Peripheral blood mononuclear cell (primary cell): ENCODE data around the genes SARNP, RPS26 and SPRYD4.

- PRO-cap, 8 experiments, result peak in 8 of 8 experiments; most common minus-strand start chr12:55817722 (in 8)
These were observed at the start of gene SARNP for GRCh38 chr12:55817551-55817910. TSS of gene SARNP (minus strand) at chr12:55817724.

- PRO-cap, 8 experiments, result no peak in any of the 8 experiments
These were observed 1.4 kb downstream of the PYM1 start for GRCh38 chr12:55926198-55926707.

- PRO-cap, 8 experiments, result peak in 8 of 8 experiments; most common plus-strand start chr12:55932095 (in 6); most common minus-strand start chr12:55932627 (in 6)
These were observed 1.3 kb downstream of the DGKA start for GRCh38 chr12:55931860-55932988.

DNA sequence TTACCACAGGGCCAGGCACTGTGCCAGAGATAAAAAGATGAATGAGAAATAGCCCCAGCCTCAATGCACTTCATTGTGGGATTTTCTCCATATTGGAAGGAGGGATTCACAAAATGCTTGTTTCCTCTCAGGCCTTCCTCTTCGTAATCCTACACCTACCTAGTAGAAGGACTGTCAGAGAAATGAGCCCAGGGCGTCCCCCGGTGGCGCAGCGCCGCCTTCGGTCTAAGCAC lies 336 bp upstream of the RPS26 start:
- PRO-cap, 8 experiments, result peak in 2 of 8 experiments; most common minus-strand start position 148 of the sequence (in 1)

- PRO-cap, 8 experiments, result peak in 8 of 8 experiments; most common plus-strand start chr12:56042146 (in 8); most common minus-strand start chr12:56041843 (in 7)
These were observed at the start of gene RPS26 for GRCh38 chr12:56041699-56042776. TSS of gene RPS26 (plus strand) at chr12:56041918.

GRCh38 chr12:56045334-56046022 lies 3.8 kb downstream of the RPS26 start:
- PRO-cap, 8 experiments, result no peak in any of the 8 experiments

GRCh38 chr12:56103891-56104240 lies 493 bp upstream of the PA2G4 start:
- PRO-cap, 8 experiments, result peak in 8 of 8 experiments; most common minus-strand start chr12:56104203 (in 8)

GRCh38 chr12:56181568-56181965 lies 7.7 kb downstream of the SMARCC2 start:
- PRO-cap, 8 experiments, result no peak in any of the 8 experiments

GRCh38 chr12:56299070-56299752 lies 919 bp downstream of the CS start:
- PRO-cap, 8 experiments, result no peak in any of the 8 experiments

GRCh38 chr12:56468320-56468723 lies at the start of gene SPRYD4:
TSS of gene SPRYD4 (plus strand) at chr12:56468578.
- PRO-cap, 8 experiments, result peak in 8 of 8 experiments; most common plus-strand start chr12:56468578 (in 3); most common minus-strand start chr12:56468438 (in 8)

DNA sequence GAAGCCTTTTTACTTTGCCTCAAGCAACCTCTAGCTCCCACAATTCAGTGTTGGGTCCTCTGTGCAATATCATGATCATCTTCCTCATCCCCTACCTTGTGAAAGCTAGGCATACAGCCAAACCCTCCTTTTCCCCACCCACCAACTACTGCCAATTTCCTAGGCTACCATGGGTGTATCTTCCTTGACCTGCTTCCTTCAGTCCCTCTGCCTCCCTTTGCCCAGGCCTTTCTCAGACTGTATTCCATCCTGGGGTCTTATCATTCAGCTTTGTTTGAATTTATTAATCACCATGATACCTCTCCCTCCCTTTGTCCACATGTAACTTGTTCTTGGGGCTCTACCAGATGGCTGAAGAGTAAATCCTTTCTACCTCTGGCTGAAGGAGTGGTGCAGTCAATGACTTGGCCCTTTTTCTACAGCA lies 1.3 kb downstream of the SPRYD4 start:
- PRO-cap, 8 experiments, result peak in 1 of 8 experiments; most common plus-strand start position 206 of the sequence (in 1)

DNA sequence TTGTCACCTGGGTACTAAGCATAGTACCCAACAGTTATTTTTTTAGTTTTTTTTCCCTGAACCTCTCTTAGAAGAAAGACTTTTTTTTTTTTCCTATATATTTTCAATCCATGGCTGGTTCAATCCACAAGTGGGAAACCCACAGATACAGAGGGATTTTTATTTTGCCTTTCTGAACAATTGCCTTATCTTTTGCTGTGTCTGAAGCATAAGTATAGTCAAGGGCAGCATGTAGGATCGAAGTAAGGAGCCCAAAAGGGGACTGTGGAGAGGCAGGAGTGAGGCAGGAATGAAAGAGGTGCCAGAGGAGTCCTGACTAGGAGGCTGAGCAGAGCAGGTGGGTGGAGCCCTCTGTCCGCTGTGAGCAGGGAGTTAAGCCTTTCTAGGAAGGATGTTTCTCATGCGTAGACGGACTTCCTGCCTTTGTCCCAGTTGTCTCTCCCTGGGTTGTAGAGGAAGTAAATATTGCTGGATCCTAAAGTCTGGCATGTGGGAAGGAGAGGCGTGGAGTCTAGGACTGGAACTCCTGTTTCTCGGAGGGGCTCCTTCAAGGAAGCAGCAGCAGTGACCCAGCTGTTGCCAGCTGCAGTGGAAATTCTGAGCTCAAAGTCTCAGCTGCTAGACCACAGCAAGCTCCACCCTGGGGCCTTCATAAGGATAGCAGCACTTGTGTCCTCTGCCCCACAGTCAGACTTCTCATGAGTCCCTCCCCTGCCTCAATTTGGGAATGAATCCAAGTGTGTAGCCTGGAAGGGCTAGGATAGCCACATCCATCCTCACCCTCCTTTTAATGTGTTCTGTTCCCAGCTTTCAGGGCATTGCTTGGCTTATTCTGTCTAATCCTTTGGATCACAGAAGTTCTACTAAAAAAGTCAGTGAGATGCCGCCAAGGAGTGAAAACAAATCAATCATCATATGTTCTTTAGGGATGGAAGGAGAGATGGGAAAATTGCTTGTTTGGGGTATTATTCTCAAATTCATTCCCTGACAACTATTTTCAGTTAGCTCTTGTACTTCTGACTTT lies 44.0 kb downstream of the RBMS2 start:
- PRO-cap, 8 experiments, result no peak in any of the 8 experiments

GRCh38 chr12:56679248-56680227 lies 8.5 kb downstream of the PTGES3 start:
- PRO-cap, 8 experiments, result peak in 2 of 8 experiments; most common minus-strand start chr12:56679729 (in 1)

- PRO-cap, 8 experiments, result peak in 1 of 8 experiments; most common minus-strand start chr12:56680764 (in 1)
These were observed 7.5 kb downstream of the PTGES3 start for GRCh38 chr12:56680228-56681328.

- PRO-cap, 8 experiments, result no peak in any of the 8 experiments
These were observed 10.9 kb downstream of the NACA start for GRCh38 chr12:56714126-56714576.

- PRO-cap, 8 experiments, result no peak in any of the 8 experiments
These were observed 1.7 kb downstream of the RDH16 start for GRCh38 chr12:56955678-56956192.

GRCh38 chr12:57026886-57027612 lies 10.7 kb upstream of the TAC3 start:
- PRO-cap, 8 experiments, result no peak in any of the 8 experiments

DNA sequence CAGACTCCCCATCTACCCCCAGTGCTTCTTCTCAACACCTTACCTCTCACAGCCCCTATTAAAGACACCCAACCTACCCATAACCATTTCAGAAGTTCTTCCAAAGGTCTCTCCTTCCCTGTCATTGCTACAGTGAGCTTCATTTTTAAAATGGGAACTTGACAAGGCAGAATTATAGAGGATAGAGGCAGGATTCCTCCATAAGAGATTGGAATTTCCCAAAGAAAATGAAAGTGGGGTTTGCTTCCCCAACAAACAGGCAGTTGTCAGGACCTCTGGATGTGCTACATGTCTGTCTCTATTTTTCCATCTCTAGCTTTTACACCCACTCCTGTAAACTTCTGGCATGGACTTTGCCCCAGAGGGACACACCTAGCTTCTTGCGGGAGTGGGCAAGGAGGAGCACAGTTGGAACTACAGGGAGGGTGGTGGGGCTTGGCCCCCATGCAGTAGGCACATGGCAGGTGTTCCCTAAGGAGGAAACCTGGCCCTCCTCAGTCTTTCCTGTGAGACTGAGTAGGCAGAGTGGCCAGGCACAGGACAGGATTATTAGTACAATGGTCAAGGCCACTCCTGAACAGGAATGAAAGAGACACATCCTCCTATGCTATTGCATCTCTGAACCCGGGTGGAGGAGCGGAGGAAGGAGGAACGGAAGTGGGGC lies 1.0 kb downstream of the MYO1A start:
- PRO-cap, 8 experiments, result no peak in any of the 8 experiments

DNA sequence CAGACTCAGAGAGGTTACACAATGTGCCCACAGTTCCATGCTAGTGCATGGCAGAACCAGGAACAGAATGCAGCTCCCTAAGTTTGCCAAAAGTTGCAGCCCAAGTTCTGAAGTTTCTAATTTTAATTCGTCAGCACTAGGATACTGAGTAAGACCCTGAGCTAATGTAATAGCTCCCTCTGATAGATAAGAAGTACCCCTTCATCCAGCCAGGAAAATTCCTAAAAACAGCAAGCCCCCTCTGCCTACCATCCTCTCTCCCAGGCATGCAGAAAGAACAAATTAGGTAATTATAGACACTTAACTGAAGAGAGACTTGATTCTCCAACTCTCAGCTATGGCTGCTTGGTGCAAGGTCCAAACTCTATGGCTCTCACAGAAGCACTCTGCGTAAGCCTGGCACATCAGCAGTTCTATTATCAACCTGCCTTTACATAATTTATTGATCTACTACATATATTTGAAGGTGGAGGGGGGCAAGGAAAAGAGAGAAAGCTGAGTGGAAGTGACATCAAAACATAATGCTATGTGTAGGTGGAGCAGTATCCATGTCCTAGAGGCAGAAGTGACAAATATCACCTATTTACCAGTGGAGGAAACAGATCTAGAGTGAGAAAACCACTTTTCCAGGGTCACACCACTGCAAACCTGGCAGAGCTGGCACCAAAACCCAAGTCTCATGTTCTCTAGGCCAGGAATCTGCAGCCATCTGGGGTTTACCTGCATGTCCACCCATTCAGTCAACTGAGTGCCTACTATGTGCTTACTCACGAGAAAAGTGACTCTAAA lies 1.1 kb upstream of the MYO1A start:
- PRO-cap, 8 experiments, result no peak in any of the 8 experiments

DNA sequence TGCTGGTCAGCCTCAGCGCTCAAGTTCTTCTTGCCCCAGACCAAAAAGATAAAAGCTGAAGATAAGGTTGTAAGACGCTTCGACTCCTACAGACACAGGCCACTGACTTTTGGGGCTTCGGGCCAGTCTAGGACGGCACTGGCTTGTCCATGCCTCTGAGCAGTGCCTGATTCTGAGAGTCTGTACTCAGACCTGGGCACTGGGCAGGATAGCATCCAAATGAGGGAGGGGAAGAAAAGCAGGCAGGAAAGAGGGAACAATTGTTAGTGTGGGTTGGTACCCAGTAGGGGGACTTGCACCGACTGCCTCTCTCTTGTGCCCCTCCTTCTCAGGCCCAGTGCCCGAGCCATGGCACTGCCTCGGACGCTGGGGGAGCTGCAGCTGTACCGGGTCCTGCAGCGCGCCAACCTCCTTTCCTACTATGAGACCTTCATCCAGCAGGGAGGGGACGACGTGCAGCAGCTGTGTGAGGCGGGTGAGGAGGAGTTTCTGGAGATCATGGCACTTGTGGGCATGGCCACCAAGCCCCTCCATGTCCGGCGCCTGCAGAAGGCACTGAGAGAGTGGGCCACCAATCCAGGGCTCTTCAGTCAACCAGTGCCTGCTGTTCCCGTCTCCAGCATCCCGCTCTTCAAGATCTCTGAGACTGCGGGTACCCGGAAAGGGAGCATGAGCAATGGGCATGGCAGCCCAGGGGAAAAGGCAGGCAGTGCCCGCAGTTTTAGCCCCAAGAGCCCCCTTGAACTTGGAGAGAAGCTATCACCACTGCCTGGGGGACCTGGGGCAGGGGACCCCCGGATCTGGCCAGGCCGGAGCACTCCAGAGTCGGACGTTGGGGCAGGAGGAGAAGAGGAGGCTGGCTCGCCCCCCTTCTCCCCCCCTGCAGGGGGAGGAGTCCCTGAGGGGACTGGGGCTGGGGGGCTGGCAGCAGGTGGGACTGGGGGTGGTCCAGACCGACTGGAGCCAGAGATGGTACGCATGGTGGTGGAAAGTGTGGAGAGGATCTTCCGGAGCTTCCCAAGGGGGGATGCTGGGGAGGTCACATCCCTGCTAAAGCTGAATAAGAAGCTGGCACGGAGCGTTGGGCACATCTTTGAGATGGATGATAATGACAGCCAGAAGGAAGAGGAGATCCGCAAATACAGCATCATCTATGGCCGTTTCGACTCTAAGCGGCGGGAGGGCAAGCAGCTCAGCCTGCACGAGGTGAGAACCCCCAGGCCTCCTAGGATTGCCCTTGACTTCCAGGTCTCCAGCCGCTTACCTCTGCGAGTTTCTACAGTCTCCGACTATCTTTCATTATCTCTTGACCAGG lies 2.3 kb downstream of the NAB2 start:
- PRO-cap, 8 experiments, result peak in 8 of 8 experiments; most common plus-strand start position 819 of the sequence (in 1); most common minus-strand start position 831 of the sequence (in 8)